ENCODE measurements around a stretch of chr11.

GRCh38 chr11:64356957-64357508 is 1.9 kb upstream of the RPS6KA4 start:
- RAMPAGE, long total RNA, result no peak
- RRBS, result no CpG with 5 or more reads among the region's 14 CpGs

- RAMPAGE, long total RNA, result no peak
- RRBS, result 1% methylated on average over 14 of the region's 36 CpGs
These were observed 89.9 kb downstream of the RPS6KA4 start for GRCh38 chr11:64448718-64449384.

DNA sequence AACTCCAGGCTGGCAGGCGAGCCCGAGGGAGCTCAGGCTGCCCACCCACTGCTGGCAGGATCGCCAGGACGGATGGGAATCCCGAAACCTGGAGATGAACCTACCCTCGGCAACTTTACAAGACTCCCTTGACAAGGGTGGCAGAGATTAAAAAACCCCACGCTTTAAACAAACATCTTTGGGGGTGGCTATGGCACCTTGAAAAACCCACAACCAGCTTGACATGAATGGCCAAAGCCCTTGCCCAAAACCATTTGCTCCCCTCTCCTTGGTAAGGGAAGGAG is 5.1 kb upstream of the PYGM start:
- RAMPAGE, long total RNA, result no peak
- RRBS, result no CpG with 5 or more reads among the region's 7 CpGs

GRCh38 chr11:64774881-64775021 is 3.6 kb downstream of the SF1 start:
- RAMPAGE, long total RNA, result no peak
- RRBS, result no CpG with 5 or more reads among the region's 6 CpGs

- RAMPAGE, long total RNA, result no peak
- RRBS, result 75% methylated on average over 2 of the region's 35 CpGs
These were observed 11.8 kb upstream of the CDC42BPG start for GRCh38 chr11:64855851-64857070.

DNA sequence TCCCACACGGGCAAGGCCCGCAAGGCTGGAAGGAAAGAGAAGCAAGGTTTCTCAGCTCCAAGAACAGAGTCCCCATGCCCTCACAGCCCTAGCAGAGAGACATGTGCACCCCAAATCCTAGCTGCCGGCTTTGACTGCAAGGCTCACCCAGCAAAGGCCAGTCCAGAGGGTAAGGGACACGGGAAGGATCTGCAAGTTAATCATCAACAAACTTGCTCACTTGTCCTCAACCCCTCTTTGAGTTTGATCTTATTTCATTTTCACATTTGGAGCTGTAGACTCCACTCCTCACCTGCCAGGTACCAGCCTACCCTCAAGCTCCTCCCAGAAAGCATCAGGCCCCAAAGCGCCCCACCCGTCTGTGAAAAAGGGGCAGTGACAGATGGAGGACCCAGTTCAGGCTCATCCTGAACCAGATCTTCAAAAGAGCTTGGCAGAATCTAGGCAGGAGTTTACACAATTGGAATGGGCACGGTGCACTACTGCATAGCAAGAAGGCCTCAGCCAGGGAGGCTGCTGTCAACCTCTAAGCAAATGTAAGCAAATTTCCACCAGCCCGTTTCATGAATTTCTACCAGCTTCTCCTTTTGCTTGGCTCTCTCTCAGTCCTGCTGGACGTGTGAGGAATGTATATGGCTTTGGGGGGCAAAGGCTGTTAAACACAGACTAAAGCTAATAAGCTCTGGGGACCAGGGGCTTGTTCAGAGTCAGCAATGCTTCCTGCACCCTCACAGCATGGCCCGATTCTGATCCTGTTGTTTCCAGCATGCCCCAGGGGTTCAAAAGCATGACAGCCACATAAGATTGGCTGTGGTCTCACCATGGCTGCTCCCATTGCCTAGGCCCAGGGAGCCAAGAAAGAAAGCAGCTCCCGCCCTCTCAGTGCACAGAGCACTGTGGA is 5.4 kb downstream of the EHD1 start:
- RAMPAGE, long total RNA, result no peak
- RRBS, result no CpG with 5 or more reads among the region's 11 CpGs

DNA sequence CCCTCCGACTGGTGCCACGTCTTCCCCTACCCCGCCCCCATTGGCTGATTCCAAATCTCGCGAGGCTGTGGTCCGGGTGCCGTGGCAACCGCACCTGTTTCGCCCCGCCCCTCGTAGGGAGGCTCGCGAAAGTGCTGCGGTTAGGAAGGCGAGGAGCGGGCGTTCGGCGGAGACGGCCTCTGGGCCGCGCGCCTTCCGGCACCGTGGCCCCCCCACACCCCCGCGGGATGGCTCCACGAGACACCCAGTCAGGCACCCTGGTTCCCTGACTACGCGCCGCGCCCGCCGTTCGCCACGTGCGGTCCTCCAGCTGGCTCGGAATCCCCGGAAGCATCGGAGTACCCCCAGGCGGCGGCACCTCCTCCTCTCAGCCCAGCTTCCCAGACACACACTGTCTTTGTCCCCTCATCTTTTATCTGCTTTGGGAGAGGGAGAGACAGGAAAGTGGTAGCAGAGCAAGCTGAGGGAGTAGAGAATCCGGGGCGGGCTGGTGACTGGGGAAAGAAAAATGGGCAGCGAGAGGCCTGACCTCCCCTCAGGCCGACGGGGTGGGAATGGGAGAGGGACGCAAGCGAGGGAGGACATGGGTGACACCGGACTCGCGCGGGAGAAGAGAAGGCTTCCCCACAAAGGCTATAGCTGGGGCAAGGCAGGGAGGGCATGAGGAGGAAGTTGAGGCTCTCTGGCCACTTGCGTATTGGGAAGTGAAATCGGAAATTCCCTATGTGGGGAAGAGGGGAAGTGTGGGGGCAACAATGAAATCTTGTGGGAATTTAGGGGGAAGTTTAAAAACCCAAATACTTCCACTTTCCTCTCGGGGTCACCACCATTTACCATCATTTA is 541 bp upstream of the EHD1 start:
- RAMPAGE, long total RNA, result no peak
- RRBS, result no CpG with 5 or more reads among the region's 56 CpGs

DNA sequence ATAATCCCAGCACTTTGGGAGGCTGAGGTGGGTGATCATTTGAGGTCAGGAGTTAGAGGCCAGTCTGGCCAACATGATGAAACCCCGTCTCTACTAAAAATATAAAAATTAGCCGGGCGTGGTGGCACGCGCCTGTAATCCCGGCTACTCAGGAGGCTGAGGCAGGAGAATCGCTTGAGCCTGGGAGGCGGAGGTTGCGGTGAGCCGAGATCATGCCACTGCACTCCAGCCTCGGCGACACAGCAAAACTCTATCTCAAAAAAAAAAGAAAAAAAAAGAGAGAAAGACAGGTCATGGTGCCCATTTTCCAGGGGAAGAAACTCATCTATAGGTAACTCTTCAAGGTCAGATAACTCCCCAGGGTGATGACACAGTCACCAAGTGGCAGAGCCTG is 8.7 kb downstream of the ATG2A start:
- RAMPAGE, long total RNA, result no peak
- RRBS, result no CpG with 5 or more reads among the region's 12 CpGs

DNA sequence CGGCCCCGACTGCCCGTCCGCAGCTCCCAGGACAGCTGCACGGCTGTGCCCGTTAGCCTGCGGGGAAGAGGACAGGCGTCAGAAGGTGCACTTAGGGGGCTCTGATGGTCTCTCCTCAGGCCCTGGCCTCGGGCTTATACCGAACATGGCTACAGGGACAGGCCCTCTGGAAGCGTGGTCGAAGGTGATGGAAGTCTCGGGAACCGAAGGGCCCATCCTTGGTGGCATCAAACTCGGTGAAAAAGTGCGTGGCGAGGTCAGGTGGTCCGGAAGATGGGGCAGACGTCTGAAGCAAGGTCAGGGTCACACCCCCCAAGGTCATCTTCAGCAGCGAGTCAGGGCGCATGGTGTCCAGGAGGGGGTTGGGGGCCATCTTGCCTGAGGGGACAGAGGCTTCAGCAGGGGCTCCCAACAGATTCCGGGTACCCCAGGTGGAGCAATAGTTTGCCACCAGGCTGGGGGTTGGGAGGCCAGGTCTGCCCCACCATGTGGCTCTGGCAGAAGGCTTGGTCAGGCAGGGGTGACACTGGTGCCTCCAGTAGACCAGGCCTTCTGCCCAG is 6.0 kb downstream of the ATG2A start:
- RAMPAGE, long total RNA, result no peak
- RRBS, result 25% methylated on average over 1 of the region's 22 CpGs

DNA sequence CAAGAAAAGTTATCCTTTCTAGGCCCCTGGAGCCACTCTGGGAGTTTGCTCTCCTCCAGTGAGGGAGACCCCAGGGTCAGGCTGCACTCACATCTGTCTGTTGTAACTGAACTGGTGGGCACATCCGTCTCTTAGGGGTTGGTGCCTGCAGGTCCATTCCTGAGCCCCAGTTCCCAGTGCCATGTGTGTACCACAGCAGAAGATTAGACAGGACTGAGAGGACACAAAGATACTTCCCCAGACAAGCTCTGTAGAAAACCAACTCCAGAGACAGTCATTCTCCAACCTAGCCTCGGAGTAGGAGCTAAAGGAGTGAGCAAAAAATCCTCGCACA is 3.2 kb upstream of the ATG2A start:
- RAMPAGE, long total RNA, result no peak
- RRBS, result no CpG with 5 or more reads among the region's 3 CpGs

DNA sequence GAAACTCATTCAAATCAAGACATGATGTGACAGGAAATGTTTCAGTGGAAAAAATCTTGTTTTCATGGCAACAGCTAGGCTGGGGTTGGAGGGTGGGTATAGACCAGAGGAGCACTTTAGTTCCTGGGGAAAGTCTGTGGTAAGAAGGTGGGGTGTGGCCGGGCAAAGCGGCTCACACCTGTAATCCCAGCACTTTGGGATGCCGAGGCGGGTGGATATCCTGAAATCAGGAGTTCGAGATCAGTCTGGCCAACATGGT is 1.1 kb downstream of the MAJIN start:
- RAMPAGE, long total RNA, result no peak
- RRBS, result no CpG with 5 or more reads among the region's 5 CpGs

DNA sequence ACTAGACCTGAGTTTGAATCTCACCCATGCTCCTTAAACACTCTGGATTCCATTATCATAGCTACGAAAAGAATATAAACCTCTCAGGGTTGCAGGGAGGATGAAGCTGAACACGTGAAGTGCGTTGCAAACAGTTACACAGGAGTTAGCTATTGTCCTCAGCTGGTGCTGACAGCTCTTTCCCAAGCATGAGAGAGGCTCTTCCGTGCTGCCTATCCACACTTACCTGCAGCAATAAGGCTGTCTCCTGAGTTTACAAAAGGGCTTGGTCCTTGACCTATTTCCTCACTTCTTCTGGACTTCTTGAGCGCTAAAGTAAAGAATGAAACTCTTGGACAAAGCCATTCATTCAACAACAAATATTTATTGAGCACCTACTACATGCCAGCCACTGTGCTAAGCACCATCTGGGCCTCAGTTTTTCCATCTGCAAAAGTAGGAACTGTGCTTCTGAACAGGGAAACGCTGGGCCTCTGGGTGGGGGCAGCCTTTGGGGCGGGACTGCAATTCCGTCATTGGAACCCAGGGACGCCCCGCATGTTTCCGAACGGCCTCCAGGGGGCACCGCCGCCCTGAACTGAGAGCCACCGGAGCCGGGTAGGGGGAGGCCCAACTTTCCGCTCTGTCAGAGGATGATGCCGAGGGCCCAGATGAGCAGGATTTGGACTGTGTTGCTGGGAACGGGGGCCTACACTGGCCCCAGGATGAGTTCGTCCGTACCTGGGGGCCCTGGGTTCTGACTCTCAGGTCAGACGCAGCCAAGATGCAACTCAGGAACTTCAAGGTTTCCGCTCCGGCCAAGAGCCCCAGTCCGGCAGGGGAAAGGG is 631 bp upstream of the ARL2 start:
- RAMPAGE, long total RNA, result no peak
- RRBS, result no CpG with 5 or more reads among the region's 25 CpGs

DNA sequence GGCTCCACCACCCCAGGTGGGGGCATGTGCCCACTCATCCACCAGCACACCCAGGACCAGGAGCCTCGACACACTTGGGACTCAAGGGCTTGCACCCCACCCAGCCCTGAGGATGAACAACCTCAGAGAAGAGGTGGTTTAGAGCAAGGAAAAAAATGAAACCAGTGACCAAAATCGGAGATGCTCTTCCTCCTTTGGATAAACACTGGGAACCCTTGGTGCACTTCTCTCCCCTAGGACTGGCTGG is 1.5 kb downstream of the ZNHIT2 start:
- RAMPAGE, long total RNA, result no peak
- RRBS, result no CpG with 5 or more reads among the region's 2 CpGs

DNA sequence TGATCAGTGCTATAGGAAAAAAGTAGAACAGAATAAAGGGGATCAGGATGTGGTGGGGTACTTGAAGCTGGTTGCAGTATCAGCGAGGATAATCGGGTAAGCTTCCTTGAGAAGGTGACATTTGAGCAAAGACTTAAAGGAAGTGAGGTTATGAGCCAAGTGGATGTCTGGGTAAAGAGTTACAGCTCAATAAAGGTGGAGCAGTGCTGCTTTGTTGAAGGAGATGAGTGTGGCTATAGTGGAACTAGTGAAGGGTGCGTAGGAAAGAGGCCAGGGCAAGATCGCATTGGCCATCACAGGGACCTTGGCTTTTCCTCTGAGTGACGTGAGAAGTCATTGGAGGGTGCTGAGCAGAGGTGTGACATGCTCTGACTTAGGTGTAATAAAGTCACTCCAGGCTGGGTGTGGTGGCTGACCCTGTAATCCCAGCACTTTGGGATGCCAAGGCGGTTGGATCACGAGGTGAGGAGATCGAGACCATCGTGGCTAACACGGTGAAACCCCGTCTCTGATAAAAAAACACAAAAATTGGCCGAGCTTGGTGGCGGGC is 2.3 kb upstream of the SYVN1 start:
- RAMPAGE, long total RNA, result no peak
- RRBS, result no CpG with 5 or more reads among the region's 13 CpGs

- RAMPAGE, long total RNA, result no peak
- RRBS, result no CpG with 5 or more reads among the region's 11 CpGs
These were observed 16.5 kb upstream of the SYVN1 start for GRCh38 chr11:65150585-65151492.

- RAMPAGE, long total RNA, result no peak
- RRBS, result no CpG with 5 or more reads among the region's 11 CpGs
These were observed 39.1 kb downstream of the CAPN1 start for GRCh38 chr11:65220705-65221372.

GRCh38 chr11:65275775-65276577 is 14.2 kb downstream of the POLA2 start:
- RAMPAGE, long total RNA, result no peak
- RRBS, result no CpG with 5 or more reads among the region's 6 CpGs

- RAMPAGE, long total RNA, result no peak
- RRBS, result no CpG with 5 or more reads among the region's 10 CpGs
These were observed 10.1 kb upstream of the CDC42EP2 start for GRCh38 chr11:65304476-65305088.

GRCh38 chr11:65315179-65316274 is 861 bp downstream of the CDC42EP2 start:
- RAMPAGE, long total RNA, result no peak
- RRBS, result 1% methylated on average over 33 of the region's 69 CpGs

DNA sequence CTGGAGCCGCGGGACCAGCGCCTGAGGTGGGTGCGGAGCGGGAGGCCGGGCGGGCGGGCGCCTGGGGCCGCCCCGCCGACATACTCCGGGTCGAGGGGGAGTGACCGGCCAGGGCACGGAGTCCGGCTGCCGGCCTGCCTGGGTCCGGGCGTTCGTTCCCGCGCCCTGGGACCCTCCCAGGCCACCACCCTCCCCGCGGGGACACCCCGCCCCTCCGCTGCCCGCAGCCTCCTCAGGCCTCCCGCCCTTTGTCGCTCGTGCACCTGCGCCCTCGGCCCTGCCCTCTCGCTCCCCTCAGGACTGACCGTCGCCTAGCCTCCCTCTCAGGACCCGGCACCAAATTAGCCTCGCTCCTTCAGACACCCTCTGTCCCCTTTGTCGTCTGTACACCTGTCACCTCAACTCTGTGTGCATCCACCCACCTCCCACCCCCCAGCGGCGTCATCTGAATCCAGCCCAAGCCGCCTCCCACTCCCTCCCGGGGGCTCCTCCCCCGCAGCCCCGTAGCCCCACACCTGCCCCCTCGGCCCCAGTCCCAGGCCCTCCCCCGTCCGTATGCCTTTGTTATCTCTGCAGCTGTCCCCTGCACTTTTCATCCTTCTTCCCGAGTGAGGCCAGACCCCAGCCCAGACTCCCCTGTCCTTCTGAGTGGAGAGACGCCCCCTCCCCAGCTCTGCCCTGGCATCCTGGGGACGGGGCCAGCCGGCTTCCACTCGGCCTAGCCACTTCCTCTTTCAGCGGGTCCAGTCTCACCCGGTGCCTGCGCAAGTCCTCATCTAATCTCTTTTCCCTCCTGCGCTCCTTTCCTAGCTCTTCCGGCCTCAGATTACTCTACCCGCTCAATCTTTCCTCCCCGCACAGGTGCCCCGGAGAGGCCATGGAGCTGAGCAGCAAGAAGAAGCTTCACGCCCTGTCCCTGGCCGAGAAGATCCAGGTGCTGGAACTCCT is 655 bp downstream of the TIGD3 start:
- RAMPAGE, long total RNA, result no peak
- RRBS, result 3% methylated on average over 21 of the region's 63 CpGs

Data from epithelial cell of alveolus of lung (primary cell).